Epithelial cell of prostate (primary cell): Measurements from ENCODE around the genes MEPE, HERC6 and PIGY.

DNA sequence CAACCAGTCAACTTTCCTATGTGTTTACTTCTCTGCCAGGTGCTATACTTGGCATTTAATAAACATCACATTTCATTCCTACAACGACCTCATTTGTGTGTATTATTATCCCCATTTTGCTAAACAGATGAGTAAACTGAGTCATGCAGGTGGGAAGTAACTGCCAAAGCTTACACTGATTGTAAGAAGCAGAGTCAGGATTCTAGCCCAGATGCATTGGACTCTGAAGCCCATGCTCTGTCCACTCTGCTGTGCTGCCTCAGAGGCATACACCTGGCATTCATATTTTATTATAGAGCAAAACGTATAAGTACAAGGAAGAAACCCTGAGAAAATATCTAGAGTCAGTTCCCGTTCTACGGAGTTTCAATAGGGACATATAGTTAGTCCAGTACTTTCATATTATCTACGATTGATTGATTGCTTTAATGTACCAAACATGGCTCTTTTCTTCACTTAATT, 2.7 kb downstream of the SPARCL1 start:
- RRBS = no CpG with 5 or more reads among the region's 5 CpGs

- RRBS = no CpG with 5 or more reads among the region's 5 CpGs
These were observed 68.1 kb downstream of the DMP1 start for GRCh38 chr4:87718037-87718670.

GRCh38 chr4:87732154-87732745, 67.1 kb upstream of the IBSP start:
- RRBS = no CpG with 5 or more reads among the region's 6 CpGs

- RRBS = no CpG with 5 or more reads among the region's 3 CpGs
These were observed at the start of gene MEPE for GRCh38 chr4:87832622-87833136. Gene MEPE, plus strand, starts transcription at chr4:87832969.

DNA sequence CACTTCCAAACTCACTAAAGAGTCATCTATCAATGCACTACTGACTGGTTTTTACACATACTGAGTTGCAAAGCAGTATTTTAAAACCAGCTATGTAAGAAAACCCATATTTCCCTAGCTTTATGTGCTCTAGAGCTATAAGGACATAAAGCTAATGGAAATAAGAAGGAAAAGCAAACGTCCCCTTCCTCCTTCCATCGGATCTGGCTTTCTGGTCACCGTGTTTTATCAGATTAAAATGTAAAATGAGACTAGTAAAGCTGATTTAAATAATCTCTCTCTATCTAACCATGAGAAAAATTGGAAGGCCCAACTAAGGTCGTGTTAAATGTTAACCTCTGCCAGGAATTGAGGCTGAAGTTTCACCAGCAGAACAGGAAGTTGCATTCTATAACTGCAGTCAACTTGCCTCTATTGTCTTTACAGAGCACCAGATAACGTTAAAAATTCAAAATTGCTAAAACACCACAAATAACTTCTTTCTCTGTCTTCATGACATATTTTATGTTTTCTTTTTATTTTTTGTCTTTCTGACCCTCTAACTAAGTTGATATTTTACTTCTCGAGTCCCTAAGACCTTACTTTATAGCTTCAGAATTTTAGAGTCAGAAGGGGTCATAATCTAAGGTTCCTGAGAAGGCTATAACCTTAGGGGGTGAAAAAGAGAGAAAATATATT, 62.9 kb upstream of the SPP1 start:
- RRBS = no CpG with 5 or more reads among the region's 6 CpGs

DNA sequence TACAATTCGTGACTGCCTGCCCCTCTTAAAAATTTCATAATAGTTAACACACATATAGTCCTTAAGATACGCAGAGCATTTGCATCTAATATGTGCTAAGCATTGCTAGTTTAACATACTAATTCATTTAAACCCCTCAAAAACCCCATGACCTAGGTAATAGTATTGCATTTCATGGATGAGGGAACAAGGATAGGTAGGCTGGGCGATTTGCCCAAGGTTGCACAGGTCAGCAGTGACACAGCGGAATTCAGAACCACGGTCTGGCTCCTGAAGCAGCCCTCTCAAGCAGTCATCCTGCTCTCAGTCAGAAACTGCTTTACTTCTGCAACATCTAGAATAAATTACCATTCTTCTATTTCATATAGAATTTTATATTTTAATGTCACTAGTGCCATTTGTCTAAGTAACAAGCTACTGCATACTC, 704 bp upstream of the SPP1 start:
- RRBS = no CpG with 5 or more reads among the region's 5 CpGs

GRCh38 chr4:88046372-88047424, 39.3 kb downstream of the PKD2 start:
- RRBS = no CpG with 5 or more reads among the region's 8 CpGs

DNA sequence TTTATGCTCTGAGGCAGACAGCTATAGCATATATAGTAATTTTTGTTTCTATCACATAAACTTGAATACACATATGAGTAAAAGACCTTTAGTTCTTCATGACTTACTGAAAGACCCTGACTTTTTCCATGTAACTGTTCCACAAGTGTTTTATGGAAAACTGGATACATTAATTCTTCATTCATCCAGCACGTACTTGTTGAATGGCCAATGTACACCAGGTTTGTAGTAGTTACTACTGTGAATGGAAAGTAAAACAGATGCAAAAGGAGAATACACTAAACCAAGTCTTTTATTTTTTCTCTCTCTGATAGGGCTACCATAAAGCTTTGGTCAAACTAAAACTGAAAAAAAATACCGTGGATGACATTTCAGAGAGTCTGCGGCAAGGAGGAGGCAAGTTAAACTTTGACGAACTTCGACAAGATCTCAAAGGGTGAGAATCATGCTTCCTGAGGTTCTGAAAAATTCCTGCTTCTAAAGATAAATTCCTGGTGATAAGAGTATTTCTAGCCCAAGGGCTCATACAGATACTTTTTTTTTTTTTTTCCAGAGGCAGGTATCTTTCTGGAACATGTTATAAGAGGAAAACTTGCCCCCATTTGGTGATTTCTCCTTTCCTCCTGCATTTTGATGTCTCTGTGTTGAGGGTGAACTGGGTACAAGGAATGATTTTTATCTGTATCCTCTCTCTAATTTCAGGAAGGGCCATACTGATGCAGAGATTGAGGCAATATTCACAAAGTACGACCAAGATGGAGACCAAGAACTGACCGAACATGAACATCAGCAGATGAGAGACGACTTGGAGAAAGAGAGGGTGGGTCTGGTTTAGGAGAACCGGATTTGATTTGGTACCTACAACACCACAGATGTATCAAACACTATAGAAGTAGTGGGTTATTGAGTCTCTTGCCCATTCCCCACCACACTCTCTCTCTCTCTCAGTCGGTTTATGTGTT, 57.9 kb downstream of the PKD2 start:
- RRBS = no CpG with 5 or more reads among the region's 10 CpGs

- RRBS = no CpG with 5 or more reads among the region's 8 CpGs
These were observed 60.4 kb downstream of the PKD2 start for GRCh38 chr4:88067839-88068169.

- RRBS = 1% methylated on average over 8 of the region's 46 CpGs
These were observed at the start of gene HERC6 for GRCh38 chr4:88378618-88379251. Gene HERC6, plus strand, starts transcription at chr4:88378852.

DNA sequence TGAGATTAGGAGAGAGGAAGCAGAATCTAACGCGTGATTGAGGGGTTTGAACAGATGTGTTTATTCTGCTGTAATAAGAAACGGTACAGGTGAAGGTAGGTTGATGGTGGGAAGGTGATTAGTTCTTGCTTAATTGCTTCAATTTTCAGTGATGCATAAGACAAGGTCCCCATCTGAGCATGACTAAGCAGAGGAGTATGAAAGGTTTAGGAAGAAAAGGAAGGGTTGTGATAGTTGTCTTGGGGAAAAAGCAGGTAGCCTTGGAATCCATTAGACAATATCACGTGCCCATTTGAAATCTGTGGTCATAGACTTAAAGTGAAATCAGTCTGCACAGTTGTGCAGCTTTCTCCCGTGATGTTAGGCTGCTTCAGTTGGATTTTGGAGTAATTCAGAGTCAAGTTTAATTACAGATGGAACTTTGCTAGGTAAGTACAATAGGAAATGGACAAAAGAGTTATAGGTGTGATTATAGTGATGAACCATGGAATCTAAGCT, 22.9 kb downstream of the HERC6 start:
- RRBS = no CpG with 5 or more reads among the region's 5 CpGs

DNA sequence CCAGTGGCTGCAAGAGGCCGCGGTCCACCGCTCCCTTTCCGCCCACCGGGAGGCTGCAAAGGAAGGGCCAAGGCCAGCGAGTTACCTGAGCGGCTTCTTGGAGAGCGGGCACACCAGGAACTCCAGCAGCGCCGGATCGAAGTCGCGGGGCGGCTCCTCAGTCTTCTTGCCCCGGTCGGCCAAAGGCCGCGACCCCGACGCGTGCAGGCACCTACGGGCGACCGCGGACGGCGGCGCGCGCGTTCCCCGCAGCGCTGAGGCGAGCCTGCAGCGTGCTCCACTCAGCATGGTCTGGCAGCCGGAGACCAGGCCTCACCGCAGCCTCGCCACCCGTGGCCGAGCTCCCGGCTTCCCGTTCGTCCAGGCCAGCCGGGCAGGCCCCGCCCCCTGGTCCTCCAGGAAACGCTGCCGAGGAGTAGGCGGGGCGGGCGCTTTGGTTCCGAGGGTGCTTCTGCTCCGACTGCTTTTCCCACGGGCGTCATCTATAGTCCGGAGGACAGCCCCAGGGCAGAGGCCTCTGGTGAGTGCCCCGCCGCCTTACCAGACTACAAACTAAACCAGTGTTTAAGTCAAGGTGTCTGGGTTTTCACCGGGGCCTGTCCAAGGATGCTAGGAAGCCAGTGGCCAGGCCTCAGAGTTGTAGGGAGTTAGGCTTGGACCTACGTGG, at the start of gene PIGY:
PIGY (minus strand) TSS at position 364 of the 667 bp plus-strand sequence.
- RRBS = 1% methylated on average over 14 of the region's 59 CpGs

DNA sequence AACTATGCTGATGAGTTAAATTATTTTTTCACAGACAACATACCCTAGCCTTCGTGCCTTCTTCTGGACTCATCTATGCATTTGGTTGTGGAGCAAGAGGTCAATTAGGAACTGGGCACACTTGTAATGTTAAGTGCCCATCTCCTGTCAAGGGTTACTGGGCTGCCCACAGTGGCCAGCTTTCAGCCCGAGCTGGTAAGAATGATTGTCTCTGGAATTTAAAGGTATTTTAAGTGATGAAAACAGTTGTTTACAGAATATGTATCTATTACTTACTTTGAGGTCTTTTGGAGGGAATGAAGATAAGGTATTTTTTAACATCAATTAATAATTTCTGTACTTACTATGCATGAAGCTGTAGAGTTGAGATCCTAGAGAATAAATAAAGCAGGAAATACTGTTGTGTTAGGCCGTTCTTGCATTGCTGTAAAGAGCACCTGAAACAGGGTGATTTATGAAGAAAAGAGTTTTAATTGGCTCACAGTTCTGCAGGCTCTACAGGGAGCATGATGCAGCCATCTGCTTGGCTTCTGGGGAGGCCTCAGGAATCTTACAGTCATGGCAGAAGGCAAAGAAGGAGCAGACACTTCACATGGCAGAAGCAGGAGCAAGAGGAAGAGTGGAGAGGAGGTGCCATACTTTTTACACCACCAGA, 41.7 kb downstream of the NAP1L5 start:
- RRBS = no CpG with 5 or more reads among the region's 3 CpGs

DNA sequence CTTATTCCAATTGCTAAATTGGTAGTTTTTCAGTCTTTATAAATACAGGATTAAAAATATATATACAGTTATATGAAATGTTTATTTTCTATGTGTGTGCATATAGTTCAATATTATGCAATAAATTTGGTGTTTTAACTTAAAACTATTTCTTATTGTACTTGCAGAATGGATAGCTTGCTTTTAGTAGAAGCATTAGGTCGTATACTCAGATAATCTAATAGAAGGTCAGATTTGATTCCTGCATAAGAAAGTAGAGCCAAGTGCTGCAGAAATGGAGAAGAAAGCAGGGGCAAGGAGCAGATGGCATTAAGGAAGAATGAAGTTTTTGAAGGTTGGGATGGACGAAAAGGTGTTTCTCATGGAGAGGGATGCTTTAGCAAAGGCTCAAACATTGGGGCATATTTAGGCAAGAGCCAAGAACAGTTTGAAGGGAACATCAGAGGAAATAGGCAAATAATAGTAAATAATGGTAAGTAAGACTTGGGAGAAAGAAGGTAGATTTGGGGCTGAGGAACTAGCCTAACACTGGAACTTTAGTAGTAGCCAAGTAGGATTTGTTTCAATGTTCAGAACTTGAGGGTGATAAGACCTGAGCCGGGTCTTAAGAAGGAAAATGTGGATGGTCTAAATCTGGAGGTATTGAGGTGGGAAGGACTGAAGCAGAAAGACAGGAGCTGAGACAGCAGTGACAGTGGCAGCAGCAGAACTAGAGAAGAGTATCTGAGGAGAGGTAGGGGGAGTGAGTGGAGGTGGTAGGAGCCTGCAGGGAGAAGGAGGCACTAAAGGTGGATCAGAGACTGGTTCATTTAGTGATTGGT, 11.0 kb upstream of the NAP1L5 start:
- RRBS = no CpG with 5 or more reads among the region's 3 CpGs

DNA sequence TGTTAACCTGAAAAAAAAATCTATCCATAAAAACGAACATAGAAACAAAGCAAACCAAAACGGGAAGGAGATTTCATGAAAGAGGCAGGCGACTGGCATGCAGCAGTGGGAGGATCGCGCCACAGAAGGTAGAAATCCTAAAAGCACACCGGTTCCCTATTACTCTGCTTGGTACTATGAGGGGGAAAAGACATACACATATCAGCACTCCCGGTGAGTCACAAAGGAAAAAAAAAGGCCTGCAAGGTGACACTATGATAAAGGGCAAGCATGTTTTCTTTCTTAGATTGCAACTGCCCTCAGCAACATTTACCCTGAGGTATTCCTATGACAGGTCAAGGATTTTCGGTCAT, 60.6 kb upstream of the NAP1L5 start:
- RRBS = no CpG with 5 or more reads among the region's 8 CpGs

DNA sequence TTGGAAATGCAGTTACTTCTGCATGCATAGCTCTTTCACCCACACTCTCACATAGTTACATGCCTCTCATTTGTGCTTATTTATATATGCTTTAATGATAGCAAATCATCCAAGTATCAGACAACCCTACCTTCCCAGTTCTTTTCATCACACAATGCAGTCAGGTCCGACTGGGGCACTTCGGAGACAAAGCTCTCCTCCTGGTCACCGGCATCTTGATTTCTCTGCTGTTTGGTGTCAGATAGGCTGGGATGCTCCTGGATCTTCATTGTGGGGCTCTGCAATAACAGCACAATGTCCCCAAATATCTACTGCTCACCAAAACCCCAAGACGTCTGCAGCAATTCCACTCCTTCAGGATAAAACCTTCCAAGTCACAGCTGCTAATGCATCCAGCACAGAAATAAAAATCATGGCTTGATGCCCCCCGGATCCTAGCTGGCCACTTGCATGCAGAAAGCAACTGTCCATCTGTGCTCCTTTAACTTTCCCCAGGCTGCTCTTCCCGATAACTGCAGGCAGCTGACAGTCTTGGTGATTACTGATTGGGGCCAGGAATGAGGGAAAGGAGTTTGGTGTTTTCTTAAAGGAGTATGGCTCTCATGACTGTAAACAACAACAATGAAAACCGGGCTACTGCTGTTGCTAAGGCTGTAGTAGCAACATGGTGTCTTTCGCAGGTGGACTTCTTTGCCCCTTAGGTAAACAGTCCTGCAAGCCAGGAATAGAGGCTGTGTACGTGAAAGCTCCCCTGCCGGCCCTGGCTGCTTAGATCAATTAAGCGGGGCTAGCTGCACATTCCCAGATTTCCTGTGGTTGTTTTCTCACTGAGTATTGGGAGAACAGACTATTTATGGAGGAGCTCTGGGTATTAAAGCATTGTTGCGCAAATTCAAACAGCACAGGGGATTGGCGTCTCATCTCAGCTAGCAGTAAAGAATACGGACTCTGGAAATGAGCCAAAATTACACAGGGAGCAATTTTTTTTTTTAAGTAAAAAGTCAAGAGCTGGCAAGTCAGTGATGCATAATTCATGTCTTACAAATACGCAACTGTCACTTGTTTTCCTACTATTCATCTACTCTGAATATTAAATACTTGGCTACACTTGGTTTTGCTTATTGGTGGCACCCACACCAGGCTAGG, 61.4 kb upstream of the NAP1L5 start:
- RRBS = no CpG with 5 or more reads among the region's 15 CpGs

DNA sequence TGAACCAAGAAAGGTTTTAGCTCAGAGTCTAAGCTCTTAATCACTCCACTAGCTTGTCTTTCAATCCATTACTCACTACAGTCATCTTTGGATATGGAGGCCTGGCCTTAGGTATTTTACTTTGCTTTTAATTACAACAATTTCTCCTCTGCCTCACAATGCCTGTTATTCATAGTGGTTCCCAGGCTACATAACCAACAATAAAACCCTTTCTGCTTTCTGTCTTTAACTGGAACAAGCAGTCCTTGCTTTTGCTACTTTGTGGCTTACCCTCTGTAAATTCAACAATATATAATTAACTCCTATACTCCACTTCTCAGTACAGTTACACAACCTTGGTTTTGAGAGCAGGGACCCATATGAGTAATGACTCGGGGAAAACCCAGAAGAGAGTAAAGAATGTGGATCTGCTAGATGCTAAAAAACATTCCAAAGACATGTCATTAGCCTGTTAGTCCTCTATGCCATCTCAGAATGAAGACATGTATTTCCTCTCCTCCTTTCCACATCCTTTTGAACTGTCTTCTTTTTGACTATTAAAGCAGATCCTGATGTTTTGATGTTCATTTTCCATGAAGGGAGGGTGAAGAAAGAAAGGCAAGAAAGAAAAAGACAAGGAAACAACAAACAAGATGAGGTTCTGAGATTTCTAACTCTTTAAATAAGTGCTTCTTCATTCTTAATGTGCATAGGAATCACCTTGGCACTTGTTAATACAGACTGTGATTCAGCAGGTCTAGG, 94.8 kb upstream of the NAP1L5 start:
- RRBS = no CpG with 5 or more reads among the region's 1 CpG

- RRBS = no CpG with 5 or more reads among the region's 4 CpGs
These were observed 47.9 kb downstream of the FAM13A start for GRCh38 chr4:89009061-89009435.

- RRBS = no CpG with 5 or more reads among the region's 11 CpGs
These were observed 32.1 kb downstream of the GPRIN3 start for GRCh38 chr4:89275225-89276240.

- RRBS = no CpG with 5 or more reads among the region's 6 CpGs
These were observed 9.7 kb downstream of the GPRIN3 start for GRCh38 chr4:89297532-89298697.